Myometrial cell (primary cell): ENCODE measurements around the gene C17orf97.

DNA sequence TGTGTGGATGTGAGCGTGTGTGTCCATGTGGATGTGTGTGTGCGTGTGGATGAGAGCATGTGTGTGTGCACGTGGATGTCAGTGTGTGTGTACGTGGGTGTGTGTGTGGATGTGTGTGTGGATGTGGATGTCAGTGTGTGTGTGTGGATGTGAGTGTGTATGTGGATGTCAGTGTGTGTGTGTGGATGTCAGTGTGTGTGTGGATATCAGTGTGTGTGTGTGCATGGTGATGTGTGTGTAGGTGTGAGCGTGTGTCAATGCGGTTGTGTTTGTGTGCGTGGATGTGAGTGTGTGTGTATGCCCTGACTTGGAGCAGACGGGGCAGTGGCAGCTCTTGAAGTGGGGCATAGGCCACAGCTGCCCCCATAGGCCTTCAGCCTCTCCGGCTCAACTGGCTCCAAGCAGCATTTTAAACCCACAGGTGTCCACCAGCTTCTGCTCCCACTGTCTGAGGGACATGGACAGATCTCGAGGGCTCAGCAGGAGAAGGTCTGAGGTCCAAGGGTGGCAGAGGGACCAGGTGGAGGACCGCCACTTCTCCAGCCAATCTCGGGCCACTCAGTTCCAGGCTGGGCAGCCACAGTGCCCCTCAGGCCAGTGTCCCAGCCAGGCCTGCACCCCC is 63.9 kb upstream of the DOC2B start:
- RAMPAGE, long total RNA: no peak

DNA sequence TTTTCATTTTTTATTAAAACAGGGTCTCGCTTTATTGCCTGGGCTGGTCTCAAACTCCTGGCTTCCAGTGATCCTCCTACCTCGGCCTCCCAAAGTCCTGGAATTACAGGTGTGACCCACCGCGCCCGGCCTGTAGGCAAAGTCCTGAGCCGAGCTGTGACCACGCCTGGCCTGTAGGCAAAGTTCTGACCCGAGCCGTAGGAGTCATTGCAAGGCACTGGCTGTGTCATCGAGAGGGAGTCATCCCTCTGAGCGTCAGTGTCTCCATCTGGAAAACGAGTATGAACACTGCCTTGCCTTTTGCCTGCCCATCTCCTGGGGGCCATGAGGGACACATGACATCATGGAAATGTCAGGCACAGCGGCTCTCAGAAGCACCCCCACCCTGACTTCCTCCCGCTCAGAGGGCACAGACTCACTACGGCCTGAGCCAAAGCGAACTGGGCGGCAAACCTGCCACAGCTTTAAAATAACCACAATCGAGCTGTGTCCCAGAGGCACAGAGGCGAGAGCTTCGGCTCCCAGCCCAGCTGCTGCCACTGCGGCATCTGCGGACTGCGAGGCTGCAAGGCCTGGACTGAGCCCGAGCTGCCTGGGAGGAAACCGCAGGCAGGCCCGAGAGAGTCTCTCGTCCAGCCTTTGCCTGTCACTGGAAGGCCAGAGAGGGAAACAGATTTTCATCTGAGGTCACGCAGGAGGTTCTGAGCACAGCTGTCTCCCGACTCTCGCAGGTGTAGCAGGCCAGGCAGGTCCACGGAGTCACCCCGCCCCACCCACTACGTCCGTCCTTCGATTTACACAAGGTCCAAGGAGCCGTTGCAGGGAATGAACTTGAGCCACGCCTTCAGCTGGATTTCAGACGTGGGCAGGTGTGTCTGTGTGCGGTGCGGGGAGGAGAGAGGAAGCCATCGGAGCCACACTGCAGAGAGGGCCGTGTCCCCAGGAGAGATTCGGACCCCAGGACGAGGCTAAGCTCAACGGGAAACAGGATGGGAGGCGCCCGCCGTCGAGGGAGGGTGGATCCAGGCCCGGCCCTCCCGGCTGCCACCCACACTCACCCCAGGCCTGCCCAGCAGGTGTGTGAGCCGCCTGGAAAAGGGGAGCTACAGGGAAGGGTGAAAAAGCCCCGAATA is 50.6 kb downstream of the RPH3AL start:
- RAMPAGE, long total RNA: no peak

GRCh38 chr17:320910-321704 is 31.5 kb downstream of the RPH3AL start:
- RAMPAGE, long total RNA: no peak

GRCh38 chr17:339536-340036 is 13.0 kb downstream of the RPH3AL start:
- RAMPAGE, long total RNA: no peak

GRCh38 chr17:409705-410835 is at the start of gene C17orf97:
Gene C17orf97, plus strand, starts transcription at chr17:410325.
- RAMPAGE, long total RNA: no peak

DNA sequence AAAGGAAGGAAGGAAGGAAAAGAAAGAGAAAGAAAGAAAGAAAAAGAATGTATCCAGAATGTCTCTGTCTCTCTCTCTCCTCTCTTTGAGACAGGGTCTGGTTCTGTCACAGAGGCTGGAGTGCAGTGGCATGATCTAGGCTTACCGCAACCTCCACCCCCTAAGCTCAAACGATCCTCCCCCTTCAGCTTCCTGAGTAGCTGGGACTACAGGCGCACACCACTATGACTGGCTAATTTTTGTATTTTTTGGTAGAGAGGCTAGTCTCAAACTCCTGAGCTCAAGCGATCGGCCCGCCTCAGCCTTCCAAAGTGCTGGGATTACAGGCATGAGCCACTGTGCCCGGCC is 8.2 kb downstream of the C17orf97 start:
- RAMPAGE, long total RNA: no peak

- RAMPAGE, long total RNA: no peak
Measured at GRCh38 chr17:419135-419763, 9.1 kb downstream of the C17orf97 start.

DNA sequence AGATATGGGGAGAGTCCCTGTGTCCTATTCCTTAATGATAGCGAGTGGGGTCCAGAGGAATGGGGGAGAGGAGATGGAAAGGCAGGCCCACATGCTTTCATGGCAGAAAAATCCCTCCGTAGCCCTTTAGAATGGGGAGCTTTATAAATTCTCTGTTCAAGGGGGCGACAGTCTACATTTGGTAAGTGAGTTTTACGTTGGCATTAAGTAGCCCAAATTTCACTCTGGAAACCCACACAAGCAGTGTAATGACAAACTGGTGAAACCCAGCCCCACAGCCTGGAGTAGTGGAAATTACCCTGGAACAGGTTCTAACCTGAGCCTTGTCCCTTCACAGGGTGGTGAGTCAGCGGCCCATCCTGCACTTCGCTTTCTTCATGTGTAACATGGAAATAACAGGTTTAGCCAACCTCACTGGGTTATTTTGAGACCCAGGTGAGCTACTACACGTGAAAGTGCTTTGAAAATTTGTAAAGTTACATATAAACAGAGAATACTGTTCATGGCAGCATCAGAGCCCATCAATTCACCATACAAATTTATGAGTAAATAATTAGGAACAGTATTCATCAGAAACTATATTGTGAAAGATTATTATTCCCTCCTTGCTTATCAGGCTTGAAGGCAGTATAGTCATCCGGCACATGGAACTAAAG is 3.5 kb upstream of the TLCD3A start:
- RAMPAGE, long total RNA: no peak

DNA sequence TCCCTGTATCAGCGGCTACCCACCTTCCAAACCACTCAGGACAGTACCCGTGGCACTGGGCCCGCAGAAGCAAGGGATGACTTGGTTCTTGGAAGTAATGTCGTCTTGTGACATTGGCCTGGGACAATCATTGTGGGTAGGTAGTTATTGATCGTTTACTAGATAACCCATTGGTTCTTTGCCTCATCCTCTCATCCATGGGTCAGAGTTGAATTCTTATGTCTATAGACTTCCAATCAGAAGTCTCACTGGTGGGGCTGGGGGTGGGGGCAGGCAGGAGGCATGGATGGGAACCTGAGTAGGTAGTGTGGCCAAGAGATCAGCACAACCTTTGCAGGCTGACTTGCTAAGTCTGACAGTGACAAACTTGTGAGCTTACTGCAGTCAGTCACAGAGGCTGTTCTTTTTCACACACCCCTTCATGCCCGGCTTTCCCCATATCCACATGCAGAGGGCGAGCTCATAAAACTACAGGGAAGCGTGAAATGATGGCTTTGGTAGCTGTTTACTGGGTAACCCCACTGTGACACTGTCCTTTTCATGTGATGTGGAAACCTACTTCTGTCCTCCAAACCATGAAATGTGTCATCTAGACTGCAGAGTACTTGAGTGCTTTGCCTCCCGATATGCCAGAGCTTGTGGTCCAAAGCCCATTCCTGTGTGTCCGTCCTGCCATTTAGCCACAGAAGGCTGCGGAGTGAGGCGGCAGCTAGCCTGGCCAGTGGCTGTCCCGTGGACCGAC is 9.7 kb downstream of the TLCD3A start:
- RAMPAGE, long total RNA: no peak

DNA sequence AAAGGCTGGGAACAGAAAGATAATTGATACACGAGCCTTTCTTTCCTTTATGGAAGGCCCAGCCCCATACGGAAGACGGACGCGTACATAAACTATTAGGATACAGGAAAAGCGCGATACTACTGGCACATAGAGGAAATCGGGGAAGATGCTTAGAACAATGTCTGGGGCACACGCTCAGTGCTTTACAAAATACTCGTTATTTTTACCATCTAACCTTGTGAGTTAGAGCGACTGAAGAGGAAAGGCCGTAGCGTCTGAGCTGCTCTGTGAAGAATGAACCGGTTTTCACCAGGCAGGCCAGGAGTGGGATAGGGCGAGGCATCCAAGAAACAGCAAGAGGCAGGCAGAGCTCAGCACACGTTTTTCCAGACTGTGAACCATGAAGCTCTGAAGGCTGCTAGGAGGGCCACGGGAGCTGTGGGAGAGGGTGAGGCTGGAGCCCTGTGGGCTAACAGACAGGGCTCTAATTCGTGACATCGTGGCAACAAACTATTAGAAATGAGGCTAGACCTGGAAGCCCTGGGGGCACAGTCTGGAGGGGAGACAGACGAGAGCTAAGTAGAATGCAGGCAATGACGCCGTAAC is 95.5 kb downstream of the MRM3 start:
- RAMPAGE, long total RNA: no peak

- RAMPAGE, long total RNA: no peak
Measured at GRCh38 chr17:901867-902743, 77.5 kb downstream of the NXN start.

- RAMPAGE, long total RNA: no peak
Measured at GRCh38 chr17:948627-948823, 31.1 kb downstream of the NXN start.

DNA sequence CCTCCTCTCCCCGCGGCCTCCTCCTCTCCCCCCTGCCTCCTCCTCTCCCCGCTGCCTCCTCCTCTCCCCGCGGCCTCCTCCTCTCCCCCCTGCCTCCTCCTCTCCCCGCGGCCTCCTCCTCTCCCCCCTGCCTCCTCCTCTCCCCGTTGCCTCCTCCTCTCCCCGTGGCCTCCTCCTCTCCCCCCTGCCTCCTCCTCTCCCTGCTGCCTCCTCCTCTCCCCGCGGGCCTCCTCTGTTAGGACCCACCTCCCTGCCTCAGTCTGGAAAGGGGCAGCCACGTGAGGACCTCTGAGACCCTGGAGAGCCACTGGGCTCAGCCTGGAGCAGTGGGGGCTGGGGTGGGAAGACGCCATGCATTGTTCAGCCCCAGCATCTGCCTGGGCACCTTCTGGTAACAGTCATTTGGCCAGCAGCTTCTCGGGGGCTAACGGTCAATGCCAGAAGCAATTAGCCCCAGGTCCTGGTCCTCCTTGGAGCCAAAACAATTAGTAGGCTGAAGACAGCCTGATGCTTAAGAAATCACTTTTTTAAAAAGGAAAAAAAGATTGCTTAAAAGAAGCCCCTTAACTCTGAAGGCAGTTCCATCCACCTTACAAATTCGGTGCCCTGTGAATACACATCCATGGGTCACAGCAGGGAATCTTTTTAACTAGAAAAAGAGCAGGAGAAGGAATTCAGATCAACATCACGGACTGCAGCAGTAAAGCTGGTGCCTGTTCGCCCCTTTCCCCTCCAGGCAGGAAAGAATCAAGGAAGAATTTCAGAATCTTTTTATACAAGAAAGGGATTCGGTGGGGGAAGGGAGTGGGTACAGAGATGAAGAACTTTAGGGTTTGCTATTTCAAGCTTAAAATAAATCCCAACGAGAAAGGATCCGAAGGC is 29.8 kb downstream of the NXN start:
- RAMPAGE, long total RNA: no peak

DNA sequence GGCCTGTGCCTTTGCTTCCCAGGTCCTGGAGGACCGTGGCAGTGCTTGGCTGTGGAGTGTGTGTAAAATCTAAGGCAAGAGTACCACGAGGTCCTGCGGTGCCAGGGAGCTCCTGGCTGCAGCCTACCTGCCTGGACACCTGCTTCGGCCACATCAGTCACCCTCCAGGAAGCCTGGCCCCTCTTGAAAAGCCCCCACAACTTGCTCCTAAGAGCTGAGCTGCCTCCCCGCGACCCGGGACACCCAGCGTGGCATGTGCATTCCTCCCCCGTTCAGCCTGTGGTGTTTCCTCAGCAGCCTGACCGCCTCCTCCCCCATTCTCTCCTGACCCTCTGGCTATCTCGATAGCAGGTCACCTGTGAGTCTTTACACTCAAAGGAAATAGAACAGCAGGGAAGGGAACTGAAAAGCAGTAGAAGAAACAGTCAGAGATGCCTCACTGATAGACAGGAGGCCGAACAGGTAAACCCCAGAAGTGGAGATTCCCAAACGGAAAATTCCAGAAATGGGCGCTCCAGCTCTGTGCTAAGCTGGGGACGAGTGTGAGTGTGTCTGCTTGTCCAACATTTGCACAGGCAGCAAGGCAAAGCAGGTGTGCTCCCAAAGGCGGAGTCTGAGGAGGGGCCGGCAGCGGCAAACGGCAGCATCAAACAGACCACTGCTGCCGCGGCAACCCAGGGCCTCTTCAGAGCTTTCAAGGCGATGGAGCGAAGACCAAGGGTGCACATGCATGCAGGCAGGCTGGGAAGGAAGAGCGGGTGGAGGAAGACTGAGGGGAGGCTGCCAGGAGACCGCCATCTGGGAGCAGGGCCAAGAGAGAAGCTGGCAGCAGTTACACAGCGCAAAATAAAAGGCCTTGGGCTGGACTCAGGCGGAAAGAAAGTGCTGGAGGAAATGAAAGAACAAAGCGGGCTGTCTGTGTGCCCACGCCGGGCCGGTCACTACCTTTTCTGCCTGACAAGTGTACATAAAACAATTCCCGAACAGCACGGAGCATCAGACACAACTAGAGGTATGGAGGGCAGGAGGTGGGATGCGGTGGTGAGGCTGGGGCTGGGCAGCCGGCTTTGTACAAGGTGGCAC is 8.3 kb downstream of the TIMM22 start:
- RAMPAGE, long total RNA: no peak

GRCh38 chr17:1005926-1006557 is 9.1 kb downstream of the TIMM22 start:
- RAMPAGE, long total RNA: no peak

GRCh38 chr17:1043506-1044403 is 46.8 kb downstream of the TIMM22 start:
- RAMPAGE, long total RNA: no peak

DNA sequence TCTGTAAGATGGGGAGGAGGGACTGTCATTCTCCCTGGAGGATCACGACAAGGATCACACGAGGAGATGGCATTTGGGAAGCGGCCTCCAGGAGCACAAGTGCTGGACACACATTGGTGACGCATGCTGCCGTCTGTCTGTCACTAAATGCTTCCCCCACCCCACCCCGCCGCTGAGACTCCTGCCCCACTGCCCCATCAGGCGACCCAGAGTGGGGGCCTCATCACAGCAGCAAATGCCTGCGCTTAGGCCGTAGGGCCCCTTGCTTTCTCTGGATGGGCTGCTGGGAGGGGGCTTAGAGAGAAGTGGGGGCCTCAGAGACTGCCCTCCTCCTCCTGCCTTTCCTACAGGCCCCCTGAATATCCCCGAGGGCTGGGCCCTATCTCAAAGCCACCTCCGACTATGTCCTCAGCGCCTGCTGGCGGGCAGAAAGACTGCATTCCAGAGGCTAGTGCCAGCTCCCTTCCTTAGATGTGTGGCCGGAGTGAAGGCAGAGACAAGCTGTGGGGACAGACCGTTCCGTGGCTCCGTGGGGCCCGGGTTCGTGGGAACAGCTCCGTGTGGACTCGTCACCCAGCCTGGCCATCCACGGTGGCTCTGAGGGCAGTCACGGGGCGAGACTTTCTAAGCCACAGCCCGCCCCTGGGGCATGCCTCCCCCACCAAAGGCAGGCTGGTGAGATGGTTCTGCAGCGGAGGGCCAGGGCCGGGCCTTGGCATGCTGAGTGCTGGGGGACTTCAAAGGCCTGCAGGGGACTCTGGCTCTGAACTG is 50.1 kb downstream of the TIMM22 start:
- RAMPAGE, long total RNA: no peak

- RAMPAGE, long total RNA: no peak
Measured at GRCh38 chr17:1087105-1088283, 90.6 kb downstream of the TIMM22 start.

- RAMPAGE, long total RNA: no peak
Measured at GRCh38 chr17:1108598-1108714, 71.3 kb downstream of the ABR start.

DNA sequence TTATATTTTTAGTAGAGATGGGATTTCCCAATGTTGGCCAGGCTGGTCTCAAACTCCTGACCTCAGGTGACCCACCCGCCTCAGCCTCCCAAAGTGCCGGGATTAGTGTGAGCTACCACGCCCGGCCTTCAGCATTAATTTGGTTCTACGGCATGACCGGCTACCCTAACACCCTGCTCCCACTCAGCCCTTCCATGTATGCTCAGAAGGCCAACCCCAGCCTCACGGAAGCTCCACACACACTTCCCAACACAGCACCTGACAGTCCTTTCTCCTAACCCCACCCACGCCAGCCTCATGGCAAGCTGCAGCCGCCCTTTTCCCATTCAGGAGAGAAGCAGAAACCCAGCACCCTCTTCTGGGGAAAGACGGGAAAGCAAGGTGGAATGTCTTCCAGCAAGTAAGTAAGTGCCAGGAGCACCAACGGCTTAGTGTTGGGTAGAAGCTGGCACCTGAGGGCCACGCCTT is 32.2 kb downstream of the ABR start:
- RAMPAGE, long total RNA: no peak